Penis (tissue), 1 donor: ENCODE measurements around a stretch of chr19.

GRCh38 chr19:4183929-4184398 lies 1.5 kb downstream of the ANKRD24 start:
- PRO-cap: no peak

DNA sequence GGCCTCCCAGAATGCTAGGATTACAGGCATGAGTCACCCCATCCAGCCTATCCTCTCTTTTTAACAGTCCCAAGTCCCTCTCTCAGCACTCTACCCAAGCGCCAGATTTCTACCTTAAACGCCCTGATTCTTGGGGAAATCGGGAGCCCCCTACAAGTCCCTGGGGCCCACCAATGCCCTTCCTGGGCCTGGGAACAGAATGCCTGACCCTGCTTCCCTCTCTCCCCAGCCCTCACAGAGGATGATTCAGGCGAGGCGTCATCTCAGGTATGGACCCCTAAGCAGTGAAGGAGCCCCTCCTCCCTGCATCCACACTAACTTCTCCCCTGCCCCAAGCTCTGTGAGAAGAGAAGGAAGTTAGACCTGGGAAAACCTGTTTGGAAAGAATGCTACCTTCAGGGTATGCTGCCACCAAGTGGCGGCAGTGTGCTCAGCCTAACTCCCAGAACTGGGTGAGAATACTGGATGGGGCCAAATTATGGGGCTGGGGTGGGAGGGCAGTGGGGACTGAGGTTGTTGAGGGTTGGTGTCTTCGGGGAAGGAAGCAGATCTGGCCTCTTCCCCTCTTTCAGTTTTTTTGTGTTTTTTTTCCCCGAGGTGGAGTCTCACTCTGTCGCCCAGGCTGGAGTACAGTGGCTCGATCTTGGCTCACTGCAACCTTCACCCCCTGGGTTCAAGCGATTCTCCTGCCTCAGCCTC lies 20.6 kb upstream of the EBI3 start:
- PRO-cap: no peak

DNA sequence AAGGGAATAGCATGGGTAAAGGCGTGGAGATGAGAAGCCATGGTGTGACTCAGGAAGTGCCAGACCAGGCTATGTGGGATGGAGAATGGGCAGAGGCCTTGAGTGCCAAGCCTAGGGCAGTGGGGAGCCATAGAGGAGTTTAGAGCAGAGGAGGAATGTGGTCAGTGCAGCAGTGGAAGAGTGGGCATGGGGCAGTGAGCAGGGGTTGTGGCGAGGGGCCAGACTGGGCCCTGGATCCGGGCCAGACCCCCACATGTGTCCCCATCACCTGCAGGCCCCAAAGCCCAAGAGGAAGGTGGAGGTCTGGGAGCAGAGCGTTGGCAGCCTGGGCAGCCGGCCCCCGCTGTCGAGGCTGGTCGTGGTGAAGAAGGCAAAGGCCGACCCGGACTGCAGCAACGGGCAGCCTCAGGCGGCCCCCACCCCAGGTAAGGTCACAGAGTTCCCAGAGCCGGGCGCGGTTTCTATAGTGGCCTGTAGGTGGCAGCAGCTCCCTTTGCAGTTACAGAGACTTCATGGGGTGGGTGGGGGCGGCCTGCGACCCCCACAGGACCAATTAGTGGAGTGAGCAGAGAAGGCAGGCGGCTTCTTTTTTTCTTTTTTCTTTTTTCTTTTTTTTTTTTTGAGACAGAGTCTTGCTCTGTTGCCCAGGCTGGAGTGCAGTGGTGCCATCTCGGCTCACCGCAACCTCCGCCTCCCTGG lies 11.6 kb upstream of the SHD start:
- PRO-cap: no peak

- PRO-cap: no peak
Measured at GRCh38 chr19:4268152-4268947, 10.7 kb upstream of the SHD start.

DNA sequence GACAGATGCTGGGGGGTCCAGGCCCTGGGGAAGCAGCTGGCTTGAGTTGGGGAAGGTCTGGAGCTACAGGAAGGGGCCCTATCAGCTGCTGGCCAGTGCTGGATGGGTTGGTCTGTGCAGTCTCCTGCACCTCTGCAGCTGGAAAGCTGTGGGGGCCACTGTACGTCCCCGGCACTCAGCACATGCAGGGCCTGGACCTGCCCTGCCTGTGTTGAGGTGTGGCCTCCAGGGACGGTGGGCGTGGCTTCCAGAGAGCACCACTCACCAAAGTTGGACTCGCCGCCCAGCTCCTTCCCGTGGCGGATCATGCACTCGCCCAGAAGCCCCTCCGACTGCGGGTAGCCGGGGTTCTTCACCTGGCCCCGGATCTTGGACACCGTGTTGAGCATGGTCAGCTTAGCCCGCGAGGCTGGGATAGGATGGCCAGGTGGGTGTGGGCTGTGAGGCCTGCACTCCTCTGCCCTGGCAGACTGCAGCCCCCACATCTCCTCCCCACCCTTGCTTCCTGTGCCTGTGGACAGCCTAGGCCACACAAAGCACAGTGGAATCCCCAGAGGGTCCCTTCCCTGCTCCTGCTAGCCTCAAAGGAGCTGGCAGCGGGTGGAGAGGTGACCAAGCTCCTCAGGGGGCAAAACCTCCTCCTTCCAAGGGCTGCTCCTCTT lies 22.0 kb downstream of the MPND start:
- PRO-cap: no peak

- PRO-cap: no peak
Measured at GRCh38 chr19:4372423-4373033, 27.8 kb downstream of the SH3GL1 start.

DNA sequence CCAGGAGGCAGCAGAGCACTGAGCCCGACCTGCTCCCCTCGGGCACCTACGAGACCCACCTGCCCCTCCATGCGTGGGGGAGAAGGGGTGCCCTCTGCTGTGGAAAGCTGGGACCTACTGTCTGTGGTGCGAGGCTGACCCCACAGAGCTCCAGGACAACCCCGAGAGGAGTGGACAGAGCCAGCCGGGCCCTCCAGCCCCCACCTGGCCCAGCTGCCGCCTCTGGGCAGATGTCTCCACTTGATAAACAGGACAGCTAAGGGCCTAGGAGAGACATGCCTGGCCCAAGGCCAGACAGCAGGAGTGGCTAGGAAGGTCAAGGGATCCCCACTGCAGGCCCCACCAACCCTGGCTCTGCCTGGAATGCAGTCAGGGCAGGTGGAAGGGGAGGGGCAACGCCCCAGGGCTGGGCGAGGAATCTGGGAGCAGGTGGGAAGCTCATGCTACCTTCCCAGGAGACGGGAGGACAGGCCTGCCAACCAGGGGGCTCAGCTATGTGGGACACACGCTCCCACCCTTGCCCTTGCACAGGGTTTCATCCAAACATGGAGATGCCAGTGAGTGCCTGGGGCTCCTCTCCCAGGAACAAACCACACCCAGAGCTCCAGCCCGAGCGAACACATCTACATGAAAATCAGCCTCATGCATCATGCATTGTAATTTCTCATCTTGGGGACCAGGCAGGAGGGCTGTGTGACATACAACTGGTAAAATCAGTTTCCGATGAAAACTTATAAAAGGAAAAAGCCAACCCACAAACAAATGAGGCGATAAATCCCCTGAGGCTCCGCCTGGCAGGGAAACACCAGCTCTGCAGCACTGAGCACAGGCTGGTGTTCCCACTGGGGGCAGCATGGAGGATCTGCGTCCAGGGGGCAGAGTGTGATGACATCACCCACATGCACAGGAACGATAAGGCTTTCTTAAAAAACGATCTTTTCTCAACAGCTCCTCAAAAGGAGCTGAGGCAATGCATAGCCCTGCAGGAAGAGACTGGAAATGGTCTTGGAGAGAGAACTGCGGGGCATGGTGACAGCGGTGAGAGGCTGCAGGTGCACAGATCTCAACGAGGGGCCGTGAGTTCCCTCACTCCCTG lies 25.0 kb downstream of the SH3GL1 start:
- PRO-cap: no peak

DNA sequence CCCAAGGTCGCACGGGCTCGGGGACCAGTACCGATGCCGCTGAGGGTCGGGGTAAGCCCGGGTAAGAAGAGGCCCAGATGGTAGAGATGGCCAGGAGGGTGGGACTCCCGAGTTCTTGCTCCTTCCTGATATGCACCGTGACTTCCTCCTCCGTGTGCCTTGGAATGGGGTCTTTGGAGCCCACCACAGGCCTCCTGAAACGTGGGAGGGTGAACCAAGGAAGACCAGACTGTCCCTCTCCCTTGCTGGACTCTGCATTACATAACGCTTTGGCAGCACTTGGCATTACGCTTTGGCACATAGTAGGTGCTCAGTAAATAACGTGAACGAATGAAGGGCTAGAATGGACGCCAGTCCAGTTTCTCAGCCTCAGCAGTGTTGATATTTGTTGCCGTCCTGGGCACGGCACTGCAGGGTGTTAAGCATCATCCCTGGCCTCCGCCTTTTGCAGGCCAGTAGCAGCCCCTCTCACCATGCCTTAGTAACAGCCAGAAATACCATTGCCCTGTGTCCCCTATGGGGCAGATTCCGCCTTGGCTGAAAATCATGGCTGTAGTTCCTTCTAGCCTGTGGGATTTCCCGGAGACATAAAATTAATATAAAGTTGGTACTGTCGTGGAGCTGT lies 876 bp downstream of the CHAF1A start:
- PRO-cap: no peak

DNA sequence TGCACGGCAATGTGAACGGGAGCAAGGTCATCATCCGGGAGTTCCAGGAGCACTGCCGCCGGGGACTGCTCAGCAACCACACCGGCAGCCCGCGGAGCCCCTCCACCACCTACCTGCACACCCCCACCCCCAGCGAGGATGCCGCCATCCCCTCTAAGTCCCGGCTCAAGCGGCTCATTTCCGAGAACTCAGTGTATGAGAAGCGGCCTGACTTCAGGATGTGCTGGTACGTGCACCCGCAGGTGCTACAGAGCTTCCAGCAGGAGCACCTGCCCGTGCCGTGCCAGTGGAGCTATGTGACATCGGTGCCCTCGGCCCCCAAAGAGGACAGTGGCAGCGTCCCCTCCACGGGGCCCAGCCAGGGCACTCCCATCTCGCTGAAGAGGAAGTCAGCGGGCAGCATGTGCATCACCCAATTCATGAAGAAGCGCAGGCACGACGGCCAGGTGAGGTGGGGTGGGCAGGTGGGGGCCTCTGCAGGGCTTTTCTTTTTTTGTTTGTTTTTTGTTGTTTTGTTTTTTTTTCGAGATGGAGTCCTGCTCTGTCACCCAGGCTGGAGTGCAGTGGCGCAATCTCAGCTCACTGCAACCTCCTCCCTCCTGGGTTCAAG lies 24.4 kb downstream of the UBXN6 start:
- PRO-cap: no peak

- PRO-cap: no peak
Measured at GRCh38 chr19:4474505-4475121, 2.5 kb downstream of the HDGFL2 start.

GRCh38 chr19:4475138-4475817 lies 3.2 kb downstream of the HDGFL2 start:
- PRO-cap: no peak

- PRO-cap: no peak
Measured at GRCh38 chr19:4657386-4657951, 12.7 kb downstream of the MYDGF start.

- PRO-cap: no peak
Measured at GRCh38 chr19:4674941-4675708, 5.0 kb upstream of the MYDGF start.

- PRO-cap: unidirectional peak, plus-strand start at chr19:4694853
Measured at GRCh38 chr19:4693938-4694923, 24.1 kb upstream of the MYDGF start.

DNA sequence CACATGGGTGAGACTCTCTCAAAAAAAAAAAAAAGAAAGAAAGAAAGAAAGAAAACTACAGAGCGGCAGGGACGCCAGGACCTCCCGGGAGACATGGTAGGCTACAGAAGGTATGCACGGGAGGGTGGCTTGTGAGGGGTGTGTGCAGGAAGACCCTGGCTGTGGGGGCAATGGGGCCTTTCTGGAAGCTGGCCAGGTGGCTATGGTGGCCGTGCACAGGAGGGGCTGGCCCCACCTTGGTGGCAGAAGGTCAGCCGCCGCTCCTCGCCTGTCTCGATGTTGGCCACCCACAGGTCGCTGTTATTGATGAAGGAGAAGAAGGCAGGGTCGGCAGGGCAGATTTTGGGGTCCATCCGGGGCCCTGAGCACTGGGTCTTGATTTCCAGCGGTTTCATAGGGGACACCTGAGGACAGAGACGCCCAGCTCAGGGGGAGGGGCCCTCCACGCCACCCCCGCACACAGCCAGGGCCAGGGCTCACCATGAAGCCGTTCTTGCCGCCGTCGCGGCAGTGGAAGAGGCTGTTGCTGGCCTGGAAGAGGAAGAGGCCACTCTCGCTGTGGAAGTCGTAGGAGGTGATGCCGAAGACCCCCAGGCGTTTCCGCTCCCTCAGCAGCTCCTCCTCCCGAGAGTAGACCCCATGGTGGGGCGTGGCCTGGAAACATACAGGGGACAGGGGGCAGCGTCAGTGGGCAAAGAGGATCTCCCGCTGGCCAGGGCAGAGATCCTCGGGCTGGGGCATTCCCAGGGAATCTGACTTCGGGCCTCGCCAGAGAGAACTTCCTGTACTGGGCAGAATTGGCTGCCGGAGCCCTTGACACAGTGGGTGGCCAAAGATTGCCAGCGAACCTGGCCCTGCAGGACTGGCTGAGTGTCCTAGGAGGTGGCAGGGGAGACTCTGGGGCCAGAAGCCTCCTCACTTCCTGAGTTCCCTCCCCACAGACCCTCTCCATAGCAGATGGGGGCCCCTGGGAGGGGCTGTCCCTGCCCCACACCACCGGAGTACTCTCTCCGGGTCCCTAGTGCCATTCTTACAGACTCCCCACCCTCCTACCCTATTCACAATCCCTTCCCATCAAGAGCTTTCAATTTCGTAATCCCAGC lies 19.6 kb downstream of the DPP9 start:
- PRO-cap: no peak

DNA sequence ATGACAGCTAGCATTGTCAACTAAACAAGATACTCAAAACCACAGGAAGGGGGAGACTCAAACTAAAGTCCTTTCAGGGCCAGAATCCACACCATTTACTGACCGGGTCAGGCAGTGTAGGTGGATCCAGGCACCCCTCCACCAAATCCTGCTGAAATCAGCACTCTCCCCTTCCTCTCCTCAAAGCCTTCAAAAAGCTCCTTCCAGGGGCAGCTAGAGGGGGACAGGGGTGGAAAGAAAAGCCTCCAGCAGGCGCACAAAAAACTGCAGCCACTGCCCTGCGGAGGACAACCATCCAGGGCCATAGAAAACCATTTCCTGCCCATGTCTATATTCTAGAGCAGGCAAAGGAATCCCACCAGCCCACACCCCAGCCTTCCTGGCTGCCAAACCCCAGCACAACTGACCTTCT lies 1.5 kb downstream of the DPP9 start:
- PRO-cap: no peak

- PRO-cap: no peak
Measured at GRCh38 chr19:4759655-4760391, 31.7 kb upstream of the FEM1A start.

DNA sequence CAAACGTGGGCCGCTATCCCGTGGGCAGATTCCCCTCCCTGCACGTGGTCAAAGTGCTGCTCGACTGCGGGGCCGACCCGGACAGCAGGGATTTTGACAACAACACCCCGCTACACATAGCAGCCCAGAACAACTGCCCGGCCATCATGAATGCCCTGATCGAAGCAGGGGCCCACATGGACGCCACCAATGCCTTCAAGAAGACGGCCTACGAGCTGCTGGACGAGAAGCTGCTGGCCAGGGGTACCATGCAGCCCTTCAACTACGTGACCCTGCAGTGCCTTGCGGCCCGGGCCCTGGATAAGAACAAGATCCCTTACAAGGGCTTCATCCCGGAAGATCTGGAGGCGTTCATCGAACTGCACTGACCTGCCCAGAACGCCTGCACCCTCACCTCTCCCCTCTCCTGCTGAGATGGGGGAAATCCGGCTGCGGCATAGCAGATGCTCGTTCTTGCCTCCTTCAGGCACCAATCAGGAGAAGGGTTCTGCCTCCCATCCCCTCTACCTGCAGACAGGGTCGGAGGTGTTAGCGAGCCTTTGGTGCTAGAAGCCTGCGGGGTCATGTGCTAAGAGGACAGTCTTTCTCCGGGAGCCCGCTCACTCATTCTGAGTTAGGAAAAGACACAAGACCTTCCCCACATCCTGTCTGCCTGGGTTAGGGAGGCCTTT lies 2.1 kb downstream of the FEM1A start:
- PRO-cap: no peak

GRCh38 chr19:4929153-4929596 lies 19.9 kb downstream of the UHRF1 start:
- PRO-cap: no peak

GRCh38 chr19:4974773-4975263 lies 5.9 kb downstream of the KDM4B start:
- PRO-cap: no peak